ENCODE measurements around a stretch of chr9.

- RAMPAGE, long total RNA = no peak
- RRBS = no CpG with 5 or more reads among the region's 5 CpGs
These were observed 141.4 kb downstream of the AOPEP start for GRCh38 chr9:94867748-94868391.

- RAMPAGE, long total RNA = no peak
- RRBS = no CpG with 5 or more reads among the region's 8 CpGs
These were observed 144.5 kb downstream of the AOPEP start for GRCh38 chr9:94870812-94871518.

DNA sequence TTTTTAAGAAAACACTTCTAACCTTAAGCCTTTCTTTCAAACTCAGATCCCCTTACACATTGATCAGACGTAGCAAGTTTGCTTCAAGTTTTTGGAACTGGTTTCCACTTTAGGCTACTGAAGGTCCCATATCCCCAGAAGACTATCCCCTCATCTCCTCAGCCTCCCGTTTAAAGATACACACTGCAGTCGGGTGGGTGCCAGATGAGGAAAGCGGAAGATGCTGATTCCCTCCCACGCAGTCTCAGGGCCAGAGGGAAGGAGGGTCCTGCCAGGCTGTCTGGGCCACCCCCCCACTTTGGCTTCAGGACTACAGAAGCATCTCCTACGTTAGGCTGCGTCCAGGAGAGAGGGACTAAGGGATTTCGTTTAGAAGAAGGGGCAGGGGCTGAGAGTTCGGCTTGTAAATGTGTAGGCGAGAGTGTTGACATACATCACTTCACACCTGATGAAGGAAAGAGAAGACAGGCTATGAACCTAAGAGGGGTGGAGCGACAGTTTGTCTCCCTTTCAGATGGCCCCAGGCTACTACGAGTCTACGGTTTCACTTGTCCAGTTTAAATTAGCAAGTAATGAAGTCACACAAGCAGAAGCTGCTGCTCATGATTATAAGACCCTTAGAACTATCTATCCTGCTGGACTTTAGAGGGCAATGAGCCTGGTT lies 192.8 kb downstream of the AOPEP start:
- RAMPAGE, long total RNA = no peak
- RRBS = no CpG with 5 or more reads among the region's 13 CpGs

DNA sequence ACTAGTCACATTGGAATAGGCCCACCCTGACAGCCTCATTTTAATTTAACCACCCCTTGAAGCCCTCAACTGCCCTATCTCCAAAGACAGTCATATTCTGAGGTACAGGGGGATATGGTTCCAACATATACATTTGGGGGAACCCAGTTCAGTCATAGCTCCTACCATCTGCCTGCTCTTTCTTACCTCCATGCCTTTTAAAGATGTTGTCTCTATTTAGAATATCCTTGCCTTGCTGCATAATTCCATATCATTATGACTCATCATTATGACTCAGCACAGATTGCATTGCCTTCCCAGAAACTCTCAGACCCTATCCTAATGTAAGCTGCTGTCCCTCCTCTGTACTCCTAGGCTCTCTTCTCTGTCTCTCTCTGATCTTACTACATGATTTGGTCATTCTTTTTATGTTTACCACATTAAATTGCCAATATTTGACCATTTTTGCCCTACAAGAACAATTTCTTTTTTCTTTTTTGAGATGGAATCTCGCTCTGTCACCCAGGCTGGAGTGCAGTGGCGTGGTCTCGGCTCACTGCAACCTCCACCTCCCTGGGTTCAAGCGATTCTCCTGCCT lies 211.0 kb downstream of the AOPEP start:
- RAMPAGE, long total RNA = no peak
- RRBS = no CpG with 5 or more reads among the region's 4 CpGs

GRCh38 chr9:94950847-94951440 lies 224.4 kb downstream of the AOPEP start:
- RAMPAGE, long total RNA = no peak
- RRBS = no CpG with 5 or more reads among the region's 5 CpGs

- RAMPAGE, long total RNA = no peak
- RRBS = no CpG with 5 or more reads among the region's 16 CpGs
These were observed 257.2 kb downstream of the AOPEP start for GRCh38 chr9:94983590-94984233.

DNA sequence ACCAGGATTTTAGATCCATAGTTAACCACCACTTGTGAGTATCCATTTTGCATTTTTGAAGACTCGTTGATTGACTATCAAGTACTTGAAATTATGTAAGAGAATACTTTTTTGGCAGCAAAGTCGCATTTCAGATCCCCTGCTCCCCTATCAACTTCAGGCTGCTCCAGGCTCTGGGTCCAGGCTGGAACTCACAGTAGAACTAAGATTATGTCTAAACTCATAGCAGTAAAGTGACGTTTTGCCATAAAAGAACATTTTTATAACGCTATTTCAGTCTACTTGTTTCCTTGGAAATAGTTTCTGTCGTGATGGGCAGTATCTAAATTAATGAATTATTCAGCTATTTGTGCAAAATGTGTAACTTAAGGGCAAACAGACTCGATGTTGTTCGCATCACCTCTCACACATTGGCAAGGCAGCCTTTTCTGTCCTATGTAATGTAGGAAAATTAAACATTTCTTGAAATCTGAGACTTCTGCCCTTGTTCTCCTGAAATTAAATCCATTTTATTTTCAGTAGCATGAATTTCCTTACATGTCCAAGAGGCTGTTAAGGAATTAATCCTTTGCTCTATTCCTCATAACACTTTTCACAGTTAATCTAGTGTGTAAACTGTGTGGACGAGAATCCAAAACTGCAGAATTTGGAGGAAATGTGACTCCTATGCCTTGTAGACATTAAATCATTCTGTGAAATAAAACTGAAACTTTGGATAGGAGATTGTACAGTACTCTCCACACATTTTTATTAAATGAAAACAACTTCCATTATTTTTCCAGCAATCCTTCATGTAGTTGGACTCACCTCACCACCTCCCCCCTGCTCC lies 267.5 kb downstream of the FANCC start:
- RAMPAGE, long total RNA = no peak
- RRBS = no CpG with 5 or more reads among the region's 8 CpGs

DNA sequence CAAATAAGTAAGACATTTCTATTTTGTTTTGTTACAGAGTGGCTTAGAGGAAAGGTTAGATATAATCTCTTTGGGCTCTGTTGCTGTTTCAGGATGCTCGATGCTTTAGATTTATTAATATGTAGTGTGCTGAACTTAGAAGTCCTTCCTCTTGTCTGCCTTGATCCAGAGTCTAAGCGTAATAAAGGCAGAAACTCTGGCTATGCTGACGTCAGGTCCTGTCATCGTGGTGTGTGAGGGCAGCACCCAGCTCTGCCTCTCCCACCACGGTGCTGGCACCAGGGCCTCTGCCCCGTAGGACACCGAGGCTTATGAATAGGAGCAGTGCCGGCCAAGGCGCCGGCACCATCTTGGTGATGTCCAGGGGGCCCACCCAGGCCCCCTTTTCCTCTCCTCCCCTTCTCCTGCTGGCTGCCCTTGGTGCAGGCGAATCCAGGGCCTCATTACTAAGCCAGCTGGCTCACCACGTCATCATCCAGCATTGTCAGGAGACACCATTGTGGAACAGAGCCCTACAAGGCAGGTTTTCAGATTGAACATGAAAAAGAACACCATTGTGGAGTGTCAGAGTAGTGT lies 252.3 kb downstream of the FANCC start:
- RAMPAGE, long total RNA = no peak
- RRBS = no CpG with 5 or more reads among the region's 12 CpGs

DNA sequence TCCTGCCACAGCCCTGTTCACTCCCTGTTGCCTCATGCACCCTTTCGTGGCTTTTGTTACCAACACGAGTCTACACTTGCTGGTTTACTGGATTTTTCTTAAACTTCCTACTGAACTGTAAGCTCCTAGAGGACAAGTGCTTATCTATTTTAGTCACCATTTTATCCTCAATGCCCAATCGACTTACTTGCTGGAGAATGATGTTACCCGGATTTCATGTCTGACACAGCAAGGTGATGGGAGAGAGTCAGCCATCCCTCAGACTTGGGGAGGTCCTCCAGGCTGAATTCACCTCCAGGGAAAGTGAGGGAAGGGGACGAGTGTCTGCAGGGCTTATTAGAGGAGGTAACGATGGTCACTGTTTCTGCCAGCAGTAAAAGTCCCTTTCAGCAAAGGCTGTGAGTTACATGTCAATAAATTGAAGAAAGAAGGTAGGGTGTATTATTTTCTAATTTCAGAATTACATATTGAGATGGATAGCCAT lies 248.5 kb downstream of the FANCC start:
- RAMPAGE, long total RNA = no peak
- RRBS = no CpG with 5 or more reads among the region's 6 CpGs

- RAMPAGE, long total RNA = no peak
- RRBS = 75% methylated on average over 2 of the region's 17 CpGs
These were observed 243.0 kb downstream of the FANCC start for GRCh38 chr9:95074269-95075196.

- RAMPAGE, long total RNA = no peak
- RRBS = no CpG with 5 or more reads among the region's 6 CpGs
These were observed 232.2 kb downstream of the FANCC start for GRCh38 chr9:95085403-95085586.

- RAMPAGE, long total RNA = no peak
- RRBS = 100% methylated on average over 4 of the region's 54 CpGs
These were observed 231.3 kb downstream of the FANCC start for GRCh38 chr9:95085700-95087198.

DNA sequence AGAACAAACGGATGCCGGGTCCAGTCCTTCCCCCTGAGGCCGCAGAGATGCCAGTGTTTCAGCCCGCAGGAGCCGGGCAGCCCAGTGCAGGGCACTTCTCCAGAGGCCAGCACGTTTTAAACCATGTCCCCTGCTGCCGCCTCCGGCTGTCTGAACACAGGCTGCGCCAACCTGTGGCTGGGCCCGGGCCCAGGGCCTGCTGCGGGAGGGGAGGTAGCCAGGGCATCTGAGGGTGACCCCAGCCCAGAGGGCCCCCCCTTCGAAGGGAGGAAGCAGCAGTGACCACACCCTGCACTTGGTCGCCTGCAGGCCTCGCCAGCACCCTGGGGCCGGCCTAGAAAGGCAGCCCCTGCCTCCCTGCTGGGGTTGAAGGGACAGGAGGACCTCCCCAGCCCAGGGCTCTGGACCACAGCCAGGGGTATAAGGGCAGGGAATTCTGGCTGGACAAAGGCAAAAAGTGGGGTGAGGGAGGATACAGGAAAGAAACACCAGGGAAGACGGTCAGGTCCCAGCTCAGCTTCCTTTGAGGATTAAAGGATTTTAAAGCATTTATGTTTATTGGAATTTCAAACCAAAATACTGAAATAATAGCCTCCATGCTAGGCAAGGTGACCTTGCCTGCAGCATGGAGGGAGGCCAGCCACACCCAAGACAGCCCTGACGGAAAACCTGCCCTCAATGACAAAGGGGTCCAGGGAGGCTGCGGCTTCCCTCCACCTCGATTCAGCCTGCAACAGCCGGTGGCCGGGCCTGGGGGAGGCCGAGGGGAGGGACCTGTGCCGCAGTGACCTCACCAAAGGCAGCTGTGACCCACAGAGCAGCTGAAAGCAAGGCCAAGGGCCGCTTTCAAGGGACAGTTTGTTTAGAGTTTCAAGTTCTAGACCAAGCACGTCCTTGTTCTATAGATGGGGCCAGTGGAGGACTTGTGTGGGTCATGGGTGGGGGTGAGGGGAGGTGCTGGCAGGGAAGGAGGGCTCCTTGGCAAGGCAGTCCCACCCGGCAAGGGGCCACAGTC lies 226.9 kb downstream of the FANCC start:
- RAMPAGE, long total RNA = no peak
- RRBS = 46% methylated on average over 9 of the region's 26 CpGs

- RAMPAGE, long total RNA = no peak
- RRBS = no CpG with 5 or more reads among the region's 15 CpGs
These were observed 209.4 kb downstream of the FANCC start for GRCh38 chr9:95108017-95108681.

- RAMPAGE, long total RNA = no peak
- RRBS = no CpG with 5 or more reads among the region's 11 CpGs
These were observed 174.7 kb downstream of the FANCC start for GRCh38 chr9:95142497-95143552.

GRCh38 chr9:95511343-95511792 lies 2.3 kb upstream of the PTCH1 start:
- RAMPAGE, long total RNA = no peak
- RRBS = 1% methylated on average over 13 of the region's 25 CpGs

DNA sequence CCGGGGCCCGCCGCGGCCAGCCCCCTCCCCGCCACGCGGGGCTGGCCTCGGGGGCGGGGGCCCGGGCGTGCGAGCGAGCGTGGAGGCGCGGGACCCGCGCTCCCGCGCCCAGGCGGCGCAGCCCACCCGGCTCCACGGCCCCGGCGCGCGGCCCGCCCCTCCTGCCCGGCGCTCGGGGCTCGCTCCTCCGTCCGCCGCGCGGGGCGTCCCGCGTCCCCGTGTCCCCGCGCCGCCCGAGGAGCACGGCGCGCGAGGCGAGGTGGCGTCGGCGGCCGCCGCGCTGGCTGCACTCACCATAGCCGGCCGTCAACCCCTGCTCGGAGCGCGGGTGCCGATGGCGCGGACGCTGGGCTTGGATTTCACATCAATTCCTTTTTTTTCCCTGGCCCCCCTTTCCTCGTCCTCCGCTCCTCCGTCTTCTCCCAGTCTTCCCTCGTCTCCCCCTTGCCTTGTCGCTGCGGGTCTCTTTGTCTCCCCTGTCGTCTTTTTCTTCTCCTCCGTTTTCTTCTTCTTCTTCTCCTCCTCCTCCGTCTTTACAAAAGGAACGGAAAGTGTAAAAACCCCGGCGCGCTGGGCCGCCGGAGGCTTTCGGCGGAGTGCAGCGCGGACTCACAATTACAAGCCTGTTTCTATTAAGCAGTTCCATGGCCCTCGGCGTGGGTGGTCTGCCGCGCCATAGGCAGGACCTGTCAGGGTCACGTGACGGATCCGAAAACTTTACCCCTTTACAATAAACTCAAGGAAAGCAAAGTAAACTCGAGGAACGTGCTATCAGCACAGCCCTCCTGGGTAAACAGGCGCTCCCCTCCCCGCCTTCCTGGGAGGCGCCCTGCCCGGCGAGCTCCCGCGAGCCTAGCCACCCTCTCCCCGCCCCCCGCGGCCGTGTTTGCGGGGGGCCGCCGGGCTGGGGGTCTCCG lies 7.4 kb upstream of the PTCH1 start:
- RAMPAGE, long total RNA = no peak
- RRBS = 1% methylated on average over 34 of the region's 109 CpGs

- RAMPAGE, long total RNA = no peak
- RRBS = no CpG with 5 or more reads among the region's 1 CpG
These were observed 166.5 kb upstream of the ERCC6L2 start for GRCh38 chr9:95709095-95709328.

- RAMPAGE, long total RNA = no peak
- RRBS = no CpG with 5 or more reads among the region's 6 CpGs
These were observed 121.8 kb upstream of the ERCC6L2 start for GRCh38 chr9:95753625-95754099.

DNA sequence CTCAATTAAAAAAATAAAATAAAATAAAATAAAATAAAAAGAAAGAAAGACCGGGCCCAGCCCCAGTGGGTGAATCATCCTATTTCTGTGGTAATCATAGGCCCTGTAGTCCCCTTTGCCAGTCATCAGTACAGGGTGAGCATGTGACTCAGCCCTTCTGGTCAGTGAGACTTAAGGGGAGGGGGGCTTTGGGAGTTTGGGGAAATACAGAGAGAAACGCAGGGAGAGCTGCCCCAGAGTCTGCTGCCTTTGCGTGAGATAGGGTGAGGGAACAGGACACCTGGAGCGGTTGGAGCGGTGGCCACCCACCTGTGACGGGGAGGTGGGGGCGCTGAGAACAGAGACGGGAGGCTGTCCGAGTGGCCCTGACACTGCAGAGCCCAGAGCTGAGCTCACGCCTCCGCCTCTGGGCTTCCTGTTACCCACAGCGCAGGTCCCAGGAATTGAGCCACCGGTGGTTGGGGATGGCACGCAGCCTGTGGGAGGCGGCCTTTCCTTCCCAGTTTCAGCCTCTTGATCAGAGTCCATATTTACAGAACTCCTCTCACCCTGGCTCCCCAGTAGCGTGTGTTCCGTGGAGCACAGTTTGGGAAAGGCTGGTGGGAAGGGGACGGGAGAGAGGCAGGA lies 92.0 kb upstream of the ERCC6L2 start:
- RAMPAGE, long total RNA = no peak
- RRBS = no CpG with 5 or more reads among the region's 18 CpGs